ENCODE measurements around the genes N4BP2L2 and STARD13.

DNA sequence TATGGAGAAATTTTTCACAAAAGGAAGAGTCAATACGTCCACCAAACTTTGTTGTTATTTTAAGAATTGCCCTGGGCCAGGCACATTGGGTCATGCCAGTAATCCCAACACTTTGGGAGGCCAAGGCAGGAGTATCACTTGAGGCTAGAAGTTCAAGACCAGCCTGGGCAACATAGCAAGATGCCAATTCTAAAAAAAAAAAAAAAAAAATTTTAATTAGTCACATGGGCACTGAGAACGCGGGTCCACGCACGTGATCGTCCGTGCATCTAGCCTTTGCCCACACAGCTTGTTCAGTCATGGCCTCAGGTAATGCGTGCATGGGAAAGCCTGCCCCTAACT is 11.5 kb downstream of the KATNAL1 start:
- PRO-cap = no peak
- RRBS = no CpG with 5 or more reads among the region's 8 CpGs

GRCh38 chr13:30466038-30466789 is 478 bp upstream of the HMGB1 start:
- PRO-cap = bidirectional peak, plus-strand start at chr13:30466108, minus-strand start at chr13:30465933; bidirectional peak, plus-strand start at chr13:30466371, minus-strand start at chr13:30466305; bidirectional peak, plus-strand start at chr13:30466571, minus-strand start at chr13:30466524
- RRBS = 3% methylated on average over 7 of the region's 25 CpGs

DNA sequence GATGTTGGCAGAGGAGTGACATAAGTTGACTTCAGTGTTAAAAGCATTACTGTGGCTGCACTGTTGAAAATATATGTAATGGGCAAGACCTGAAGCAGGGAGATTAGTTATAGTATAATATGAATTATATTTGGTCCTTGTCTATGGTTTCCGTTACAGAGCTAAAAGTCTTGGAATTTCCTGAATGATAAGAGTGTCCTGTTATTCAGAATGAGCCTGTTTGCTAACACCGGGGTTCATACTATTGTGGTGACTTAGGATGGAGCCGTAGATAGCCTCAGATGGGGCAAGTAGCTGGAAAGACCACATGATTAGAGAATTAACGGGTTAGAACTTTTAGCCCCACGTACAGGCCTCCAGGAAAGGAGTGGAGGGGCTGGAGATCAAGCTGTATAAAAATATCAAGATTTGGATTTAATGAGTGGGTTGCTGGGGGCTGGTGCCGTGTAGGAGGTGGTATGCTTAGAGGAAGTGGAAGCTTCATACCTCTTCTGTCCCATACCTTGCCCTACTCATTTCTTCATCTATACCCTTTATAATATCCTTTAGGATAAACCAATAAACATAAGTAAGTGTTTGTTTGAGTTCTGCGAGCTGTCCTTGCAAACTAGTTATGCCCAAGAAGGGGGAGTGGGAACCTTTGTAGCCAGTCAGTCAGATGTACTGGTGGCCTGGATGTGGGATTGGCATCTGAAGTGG is 5.8 kb downstream of the USPL1 start:
- PRO-cap = no peak
- RRBS = no CpG with 5 or more reads among the region's 7 CpGs

DNA sequence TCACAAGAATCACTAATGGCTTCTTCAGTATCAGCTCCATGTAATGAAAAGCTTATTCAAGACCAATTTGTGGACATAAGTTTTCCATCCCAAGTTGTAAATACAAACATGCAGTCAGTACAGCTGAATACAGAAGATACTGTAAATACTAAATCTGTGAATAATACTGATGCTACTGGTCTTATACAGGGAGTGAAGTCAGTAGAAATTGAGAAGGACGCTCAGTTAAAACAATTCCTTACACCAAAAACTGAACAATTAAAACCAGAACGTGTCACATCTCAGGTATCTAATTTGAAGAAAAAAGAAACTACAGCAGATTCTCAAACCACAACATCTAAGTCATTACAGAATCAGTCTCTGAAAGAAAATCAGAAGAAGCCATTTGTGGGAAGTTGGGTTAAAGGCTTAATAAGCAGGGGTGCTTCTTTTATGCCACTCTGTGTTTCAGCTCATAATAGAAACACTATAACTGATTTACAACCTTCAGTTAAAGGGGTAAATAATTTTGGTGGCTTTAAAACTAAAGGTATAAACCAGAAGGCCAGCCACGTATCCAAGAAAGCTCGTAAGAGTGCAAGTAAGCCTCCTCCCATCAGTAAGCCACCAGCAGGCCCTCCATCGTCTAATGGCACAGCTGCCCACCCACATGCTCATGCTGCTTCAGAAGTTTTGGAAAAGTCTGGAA is 40.4 kb downstream of the USPL1 start:
- PRO-cap = no peak
- RRBS = no CpG with 5 or more reads among the region's 5 CpGs

GRCh38 chr13:30689996-30691331 is 44.9 kb upstream of the ALOX5AP start:
- PRO-cap = no peak
- RRBS = no CpG with 5 or more reads among the region's 32 CpGs

DNA sequence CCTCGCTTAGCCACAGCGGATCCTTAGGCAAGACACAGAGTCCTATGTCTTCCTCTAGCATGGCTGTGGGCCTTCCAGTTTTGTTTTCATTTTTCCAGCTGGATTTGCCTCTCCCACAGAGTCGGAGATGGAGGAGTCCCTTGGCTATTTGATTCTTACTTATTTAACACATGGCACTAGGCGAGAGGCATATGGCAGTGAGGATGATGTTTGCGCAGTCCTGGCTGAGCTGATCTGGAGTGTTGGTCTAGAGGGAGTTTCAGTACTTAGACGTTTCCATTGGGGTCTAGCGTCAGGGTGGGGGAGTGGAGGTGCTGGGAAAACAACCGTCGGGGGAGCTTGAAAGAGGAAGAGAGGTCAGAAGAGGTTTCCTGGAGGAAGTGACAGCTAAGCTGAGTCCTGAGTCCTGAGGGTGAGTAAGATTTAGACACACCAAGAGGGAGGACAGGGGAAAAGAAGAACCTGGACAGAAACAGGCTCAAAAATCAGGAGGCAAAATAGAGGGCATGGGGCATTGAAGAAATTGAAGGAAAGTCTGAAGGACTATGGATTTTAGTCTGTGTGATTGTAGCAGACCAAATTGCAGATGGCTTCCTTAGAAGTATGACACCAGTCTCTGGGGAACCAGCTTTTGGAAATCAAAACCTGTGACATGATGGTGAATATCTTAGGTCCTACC is 81.4 kb downstream of the ALOX5AP start:
- PRO-cap = no peak
- RRBS = no CpG with 5 or more reads among the region's 9 CpGs

GRCh38 chr13:30833995-30834571 is 72.0 kb upstream of the MEDAG start:
- PRO-cap = no peak
- RRBS = no CpG with 5 or more reads among the region's 9 CpGs

DNA sequence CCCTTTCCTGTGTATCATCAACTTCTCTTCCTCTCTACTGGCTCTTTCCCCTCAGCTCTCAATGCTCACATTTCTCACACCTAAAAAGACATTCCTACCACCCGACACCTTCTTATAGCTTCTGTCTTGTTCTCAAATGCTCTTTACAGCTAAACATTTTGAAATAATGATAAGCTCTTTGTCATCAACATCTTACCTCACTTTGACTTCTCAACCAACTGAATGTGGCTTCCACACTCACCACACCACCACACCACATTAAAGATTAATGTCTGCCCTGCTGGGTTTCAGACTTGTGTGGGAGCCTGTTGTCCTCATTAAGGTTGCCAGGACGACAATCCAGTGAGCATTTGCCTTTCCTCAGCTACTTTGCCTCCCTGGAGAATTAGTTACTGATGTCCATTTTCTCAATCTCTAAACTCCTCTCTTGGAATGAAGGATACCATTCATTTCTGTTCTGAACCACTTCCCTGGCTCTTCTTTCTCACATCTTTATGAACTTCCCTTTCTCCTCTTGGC is 67.9 kb downstream of the RXFP2 start:
- PRO-cap = no peak
- RRBS = no CpG with 5 or more reads among the region's 2 CpGs

GRCh38 chr13:32117684-32118277 is 86.2 kb downstream of the FRY start:
- PRO-cap = no peak
- RRBS = no CpG with 5 or more reads among the region's 6 CpGs

- PRO-cap = no peak
- RRBS = no CpG with 5 or more reads among the region's 17 CpGs
Measured at GRCh38 chr13:32253837-32254751, 61.1 kb downstream of the ZAR1L start.

DNA sequence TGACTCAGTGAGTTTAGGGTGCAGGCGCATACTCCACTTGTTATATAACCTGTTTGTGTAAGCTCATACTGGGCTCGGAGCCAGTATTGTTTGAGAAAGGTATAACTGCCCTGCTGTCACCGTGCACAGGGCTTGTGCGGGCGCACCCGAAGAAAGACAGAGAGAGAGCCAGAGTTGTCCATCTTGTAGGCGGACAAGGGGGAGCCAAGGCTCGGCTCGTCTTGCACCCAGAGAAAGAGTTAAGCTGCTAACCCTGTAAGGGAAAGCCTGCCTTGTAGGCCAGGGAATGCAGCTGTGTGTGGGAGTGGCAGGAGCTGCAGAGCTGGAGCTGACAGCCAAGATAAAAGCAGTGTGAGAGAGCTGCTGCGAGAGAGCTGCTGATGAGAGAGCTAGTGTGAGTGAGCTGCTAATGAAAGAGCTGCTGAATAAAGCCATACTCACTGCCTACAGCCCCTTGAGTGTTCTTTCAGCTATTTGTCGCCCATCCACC is 43.5 kb upstream of the N4BP2L1 start:
- PRO-cap = no peak
- RRBS = no CpG with 5 or more reads among the region's 11 CpGs

DNA sequence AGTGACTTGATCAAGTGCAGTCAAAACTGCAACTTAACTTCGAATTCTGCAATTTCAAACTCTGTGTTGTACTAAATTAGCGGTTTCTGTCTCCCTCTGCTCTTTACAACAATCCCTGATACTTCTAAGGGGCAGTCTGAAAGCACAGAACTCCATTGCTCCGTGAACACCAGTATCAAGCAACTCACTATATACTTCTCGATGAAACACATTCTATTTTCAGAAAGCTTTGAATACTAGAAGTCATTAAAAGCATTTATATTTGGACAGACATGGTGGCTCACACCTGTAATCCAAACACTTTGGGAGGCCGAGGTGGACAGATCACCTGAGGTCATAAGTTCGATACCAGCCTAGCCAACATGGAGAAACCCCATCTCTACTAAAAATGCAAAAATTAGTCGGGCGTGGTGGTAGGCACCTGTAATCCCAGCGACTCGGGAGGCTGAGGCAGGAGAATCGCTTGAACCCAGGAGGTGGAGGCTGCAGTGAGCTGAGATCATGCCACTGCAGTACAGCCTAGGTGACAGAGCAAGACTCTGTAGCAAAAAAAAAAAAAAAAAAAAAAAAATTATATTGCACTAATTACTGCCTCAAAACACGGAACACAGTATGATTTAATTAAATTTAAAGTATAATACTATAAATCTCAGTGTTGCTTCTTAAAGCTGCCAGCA is 35.8 kb downstream of the N4BP2L2 start:
- PRO-cap = no peak
- RRBS = no CpG with 5 or more reads among the region's 12 CpGs

DNA sequence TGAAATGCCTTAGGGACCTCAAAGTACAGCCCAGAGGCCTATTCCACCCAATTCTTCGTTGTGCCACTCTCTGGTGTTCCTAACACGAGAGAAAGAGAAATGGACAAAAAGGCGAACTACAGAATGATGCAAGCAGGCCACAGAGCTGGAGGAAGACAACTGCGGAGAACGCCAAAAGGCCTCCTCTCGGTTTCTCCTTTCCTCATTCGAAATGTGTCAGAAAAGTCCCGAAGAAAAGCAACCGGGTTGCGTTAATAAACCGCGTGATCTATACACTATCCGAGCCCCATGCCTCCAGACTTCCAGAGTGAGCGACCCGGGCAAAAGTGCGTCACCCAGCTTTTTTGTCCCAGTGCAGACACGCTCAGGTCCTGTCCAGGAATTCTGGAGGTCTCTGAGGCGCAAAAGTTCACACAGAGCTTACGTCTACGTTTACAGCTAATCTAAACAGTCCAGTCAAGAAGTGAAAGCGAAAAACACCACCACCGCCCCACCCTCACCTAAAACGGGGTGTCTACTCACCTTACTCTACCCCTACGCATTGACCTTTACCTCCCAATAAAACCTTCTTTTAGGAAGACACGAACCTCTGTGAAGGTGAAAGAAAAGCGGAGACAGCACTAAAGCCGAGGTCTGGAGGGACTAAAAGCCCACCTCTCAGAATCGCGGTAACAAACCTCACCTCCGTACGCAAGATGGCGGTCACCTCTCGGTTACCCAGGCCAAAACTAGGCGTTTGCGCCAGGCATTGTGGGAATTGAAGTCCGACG is at the start of gene N4BP2L2:
Gene N4BP2L2 (minus strand): TSS at position 700 of the 770 bp plus-strand sequence.
- PRO-cap = bidirectional peak, plus-strand start at position 142 of the sequence, minus-strand start at position 157 of the sequence; bidirectional peak, plus-strand start at position 305 of the sequence, minus-strand start at position 328 of the sequence; bidirectional peak, plus-strand start outside the sequence, minus-strand start at position 697 of the sequence
- RRBS = 5% methylated on average over 6 of the region's 37 CpGs

- PRO-cap = no peak
- RRBS = no CpG with 5 or more reads among the region's 8 CpGs
Measured at GRCh38 chr13:32774683-32775403, 188.6 kb downstream of the PDS5B start.

DNA sequence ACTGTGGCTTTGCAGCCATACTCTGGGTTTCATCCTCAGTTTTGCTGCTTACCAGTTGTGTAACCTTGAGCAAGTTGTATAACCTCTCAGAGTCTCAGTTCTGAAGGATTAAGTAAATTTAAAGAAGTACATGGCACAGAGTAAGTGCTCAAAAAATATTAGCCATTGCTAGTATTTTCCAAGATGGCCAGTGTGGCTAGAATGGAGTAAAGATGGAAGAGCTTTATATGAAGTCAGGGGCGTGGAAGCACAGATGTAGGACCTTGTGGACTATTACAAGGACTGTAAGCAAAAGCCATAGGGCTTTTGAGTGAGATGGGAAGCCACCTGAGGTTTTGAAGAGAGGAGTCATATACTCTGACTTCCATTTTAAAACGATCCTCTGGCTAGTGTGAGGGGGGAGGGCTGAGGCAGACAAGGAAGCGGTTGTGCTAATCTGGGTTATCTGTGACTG is 203.7 kb downstream of the PDS5B start:
- PRO-cap = no peak
- RRBS = no CpG with 5 or more reads among the region's 3 CpGs

DNA sequence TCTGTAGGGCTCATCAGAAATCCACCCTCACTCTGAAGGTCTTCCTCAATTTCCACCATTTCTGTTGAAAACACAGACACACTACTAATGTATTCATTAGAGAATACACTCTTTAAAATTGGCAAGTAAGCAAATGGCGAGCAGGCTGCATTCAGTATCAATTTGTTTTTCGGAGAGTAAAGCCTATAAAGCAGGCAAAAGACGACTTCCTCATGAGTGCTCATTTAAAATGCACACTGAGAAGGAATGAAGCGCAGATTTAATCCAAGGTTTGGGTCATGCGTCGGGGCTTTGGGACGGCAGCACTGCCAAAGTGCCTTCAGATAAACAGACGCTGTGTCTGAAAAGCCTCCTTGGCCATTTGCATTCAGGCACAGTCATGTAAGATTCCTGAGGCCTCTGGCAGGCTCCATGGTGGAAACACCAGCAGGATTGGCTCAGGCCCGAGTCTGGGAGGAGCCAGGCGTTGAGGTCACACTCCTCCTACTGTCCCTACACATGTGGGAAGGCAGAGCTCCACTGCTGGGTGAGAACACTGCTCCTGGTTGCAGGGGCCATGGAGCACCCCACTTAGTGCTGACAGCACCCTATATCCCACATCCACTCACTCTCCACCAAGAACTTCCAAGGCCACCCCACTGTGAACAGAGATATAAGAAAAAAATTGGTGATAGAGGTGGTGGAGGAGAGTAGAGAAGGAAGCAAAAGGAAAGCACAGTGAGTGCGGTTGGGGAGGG is 113.4 kb upstream of the KL start:
- PRO-cap = no peak
- RRBS = no CpG with 5 or more reads among the region's 11 CpGs

GRCh38 chr13:33015837-33016369 is 320 bp upstream of the KL start:
- PRO-cap = bidirectional peak, plus-strand start at chr13:33016185, minus-strand start at chr13:33016177
- RRBS = 18% methylated on average over 23 of the region's 53 CpGs

GRCh38 chr13:33126981-33127387 is 110.8 kb downstream of the KL start:
- PRO-cap = no peak
- RRBS = no CpG with 5 or more reads among the region's 4 CpGs

DNA sequence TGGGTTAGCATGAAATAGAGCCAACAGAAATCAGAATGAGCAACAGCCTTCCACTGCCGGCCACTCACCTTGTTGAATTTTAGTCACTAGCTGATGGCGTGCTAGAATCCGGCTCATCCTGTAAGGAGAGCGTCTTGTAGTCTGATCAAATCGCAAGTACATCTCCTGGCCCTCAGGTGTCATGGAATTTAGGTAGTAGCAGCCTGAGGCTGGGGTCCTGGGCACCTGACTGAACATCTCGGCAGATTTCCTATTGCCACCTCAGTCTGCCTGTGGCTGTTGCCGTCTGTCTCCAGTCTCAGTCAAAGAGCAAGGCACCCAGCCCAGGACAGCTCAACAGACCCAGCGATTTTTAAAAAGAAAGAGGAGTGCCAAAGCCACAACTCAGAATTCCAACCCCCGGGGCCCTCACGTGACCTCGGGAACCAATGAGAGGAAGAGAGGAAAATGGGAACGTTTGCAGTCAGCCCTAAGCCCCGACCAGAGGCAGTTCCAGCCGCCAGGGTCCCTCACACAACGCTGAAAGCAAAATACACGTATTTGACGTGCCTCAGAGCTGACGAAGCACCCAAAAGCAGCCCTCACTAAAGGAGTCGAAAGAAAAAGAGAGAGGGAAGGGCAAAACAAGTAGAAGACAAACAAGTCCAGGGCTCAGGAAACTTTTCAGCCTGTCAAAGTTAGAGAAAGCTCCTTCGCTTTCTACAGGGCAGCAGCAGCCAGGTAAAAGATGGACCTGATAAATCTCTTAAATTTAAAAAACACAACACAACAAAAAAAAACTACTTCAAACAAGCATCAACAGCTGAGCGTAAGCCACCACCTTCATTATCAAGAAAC is at the start of gene STARD13:
Gene STARD13 (minus strand): TSS at position 354 of the 837 bp plus-strand sequence.
- PRO-cap = bidirectional peak, plus-strand start at position 489 of the sequence, minus-strand start at position 311 of the sequence
- RRBS = 7% methylated on average over 3 of the region's 21 CpGs

GRCh38 chr13:33317387-33317894 is 31.9 kb upstream of the STARD13 start:
- PRO-cap = no peak
- RRBS = no CpG with 5 or more reads among the region's 3 CpGs

Measured in Caco-2 (cell line).